Non-pigmented ciliary epithelial cell (primary cell): Measurements from ENCODE around the gene ZDHHC11B.

DNA sequence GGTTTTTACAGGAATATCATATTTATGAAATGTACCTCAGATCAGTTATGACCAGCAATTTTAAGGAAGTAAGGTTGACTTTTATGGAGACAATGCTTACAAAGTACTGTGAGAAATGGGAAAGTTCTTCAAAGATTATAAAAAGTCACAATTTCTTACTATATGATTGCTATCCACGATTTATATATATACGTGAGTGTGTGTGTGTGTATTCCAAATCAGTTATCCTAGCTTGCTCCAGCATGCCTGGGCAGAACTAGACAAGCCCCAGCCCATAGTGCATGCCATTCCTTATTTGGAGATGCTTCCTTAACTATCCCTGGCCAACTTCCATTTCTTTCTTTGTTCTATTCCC lies 77.4 kb upstream of the PLEKHG4B start:
- RRBS, result no CpG with 5 or more reads among the region's 2 CpGs

DNA sequence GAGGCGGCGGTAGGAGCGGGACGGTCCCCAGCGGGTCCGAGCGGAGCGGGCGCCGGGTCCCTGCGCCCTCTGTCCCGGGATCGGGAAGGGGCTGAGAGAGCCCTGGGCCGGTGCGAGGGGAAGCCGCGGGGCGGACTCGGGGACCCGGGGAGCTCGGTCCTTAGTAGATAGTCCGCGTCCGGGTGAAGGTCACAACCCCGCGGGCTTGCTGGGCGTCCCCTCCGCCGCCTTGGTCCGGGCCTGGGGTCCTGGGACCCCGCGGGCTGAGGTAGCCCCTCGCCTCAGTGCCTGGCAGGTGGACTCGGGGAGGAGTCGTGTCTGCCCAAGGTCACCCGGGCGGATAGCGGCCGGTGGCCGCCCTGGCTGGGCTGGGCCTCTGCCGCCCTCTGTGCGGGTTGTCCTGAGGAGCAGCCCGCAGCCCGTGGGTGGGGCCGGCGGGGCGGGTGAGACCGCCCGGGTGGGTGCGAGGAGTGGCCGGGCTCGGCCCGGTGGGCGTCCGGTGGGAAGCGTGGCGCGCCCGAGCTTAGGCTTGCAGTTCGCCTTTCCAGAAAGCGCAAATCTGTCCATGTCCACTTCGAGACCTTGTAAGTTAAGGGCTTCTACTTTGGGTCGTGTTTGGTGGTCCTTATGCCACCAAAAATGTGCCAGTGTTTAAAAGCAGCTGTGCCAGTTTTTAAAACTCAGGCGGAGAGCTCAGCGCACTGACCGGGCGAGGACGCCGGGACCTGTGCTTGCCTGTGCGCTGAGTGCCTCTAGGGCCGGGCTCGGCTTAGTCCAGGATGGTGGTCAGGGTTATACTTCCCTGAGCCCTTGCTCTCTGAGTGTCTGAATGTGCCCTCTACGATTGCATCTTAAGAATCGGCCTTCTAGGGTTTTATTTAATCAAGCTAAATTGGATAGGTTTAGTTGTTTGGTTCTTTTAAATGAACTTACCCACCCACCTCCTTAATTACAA lies 617 bp downstream of the SDHA start:
- RRBS, result 2% methylated on average over 21 of the region's 74 CpGs

GRCh38 chr5:279940-280613 lies 8.6 kb downstream of the PDCD6 start:
- RRBS, result no CpG with 5 or more reads among the region's 14 CpGs

DNA sequence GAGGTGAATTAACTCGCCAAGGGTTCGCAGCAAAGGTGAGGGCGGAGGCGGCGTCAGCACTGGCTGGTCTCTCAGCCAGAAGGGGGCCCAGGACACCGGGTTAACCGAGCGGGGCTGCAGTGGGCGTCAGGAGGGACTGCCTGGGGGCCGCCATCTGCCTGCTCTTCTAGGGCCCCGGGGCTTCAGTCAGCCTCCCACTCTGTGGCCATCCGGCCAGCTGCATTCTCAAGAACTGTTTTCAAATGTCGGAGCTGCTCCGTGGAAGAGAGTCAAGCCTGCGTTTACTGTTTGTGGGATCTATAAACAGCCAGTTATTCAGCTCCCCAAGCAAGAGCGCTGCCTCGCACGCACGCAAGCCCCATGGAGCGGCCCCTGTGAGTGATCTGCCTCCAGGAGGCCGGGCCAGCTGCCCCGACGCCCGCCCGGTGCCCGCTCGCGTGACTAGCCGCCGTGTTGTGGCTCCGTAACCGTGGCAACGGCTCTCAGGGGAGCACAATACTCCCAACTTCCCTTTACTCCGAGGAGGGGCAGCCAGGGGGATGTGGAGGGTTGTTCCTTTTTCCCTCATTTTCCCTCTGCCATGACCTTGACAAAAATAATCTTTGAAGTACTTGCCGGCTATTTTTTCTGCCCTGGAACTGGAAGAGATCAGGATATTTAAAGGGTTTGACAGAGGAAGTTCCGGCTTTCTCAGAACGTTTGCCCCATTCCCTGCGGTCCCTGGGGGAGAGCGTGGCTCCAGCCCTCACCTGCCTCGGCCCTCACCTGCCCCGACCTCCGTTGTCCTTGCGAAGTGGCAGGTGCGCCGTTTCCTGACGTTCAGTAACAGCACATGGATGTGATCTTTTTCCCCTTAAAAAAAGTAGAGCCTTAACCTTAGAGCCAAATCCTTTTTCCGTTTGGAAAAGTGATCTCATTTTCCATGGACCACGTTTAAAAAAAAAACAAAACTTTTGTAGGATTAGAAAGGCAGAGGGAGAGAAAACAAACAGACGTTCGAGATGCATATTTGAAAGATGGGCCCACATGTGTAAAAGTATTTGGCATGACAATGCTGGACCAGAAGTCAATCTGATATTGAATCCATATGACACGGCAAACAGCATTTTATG lies 43.0 kb upstream of the EXOC3 start:
- RRBS, result 5% methylated on average over 9 of the region's 51 CpGs

GRCh38 chr5:461783-462447 lies 18.9 kb downstream of the EXOC3 start:
- RRBS, result no CpG with 5 or more reads among the region's 29 CpGs

DNA sequence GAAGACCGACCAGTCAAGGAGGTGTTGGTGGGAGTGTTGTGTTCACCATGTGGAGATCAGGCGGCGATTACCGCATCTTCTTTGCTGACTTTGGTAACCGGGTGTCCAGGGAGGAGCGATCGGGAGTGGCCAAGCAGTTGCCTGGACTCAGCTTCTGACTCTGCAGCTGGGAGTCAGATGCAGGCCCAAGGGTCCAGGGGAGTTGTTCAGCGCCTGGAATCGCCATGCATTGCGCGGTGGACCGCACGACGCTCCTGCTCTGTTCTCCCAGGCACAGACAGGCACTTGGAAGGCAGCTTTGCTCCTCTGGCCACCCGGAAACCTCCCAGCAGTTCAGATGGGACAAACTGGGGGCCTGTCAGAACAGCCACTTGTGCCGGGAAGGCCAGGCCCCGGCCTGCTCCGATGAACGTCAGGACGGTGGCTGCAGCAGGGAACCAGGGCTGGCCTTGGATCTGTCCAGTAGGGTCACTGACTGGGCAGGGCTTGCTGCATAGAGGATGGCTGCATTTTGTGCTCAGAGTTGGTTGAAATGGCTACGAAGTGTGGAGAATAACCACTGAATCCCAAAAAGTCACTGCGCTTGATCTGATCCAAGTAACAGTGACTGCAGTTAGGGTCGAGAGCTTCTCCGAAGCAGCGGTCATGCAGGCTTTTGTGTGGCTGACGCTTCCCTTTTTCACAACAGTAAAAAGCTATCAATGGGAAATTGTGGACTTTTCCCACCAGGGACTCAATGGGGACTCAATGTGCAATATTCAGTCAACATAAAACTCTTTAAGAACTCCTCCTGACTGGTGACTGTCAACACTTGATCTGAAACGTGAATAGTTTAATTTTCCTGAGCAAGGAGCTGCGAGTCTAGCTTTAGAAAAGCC lies 28.4 kb downstream of the EXOC3 start:
- RRBS, result 80% methylated on average over 6 of the region's 28 CpGs

DNA sequence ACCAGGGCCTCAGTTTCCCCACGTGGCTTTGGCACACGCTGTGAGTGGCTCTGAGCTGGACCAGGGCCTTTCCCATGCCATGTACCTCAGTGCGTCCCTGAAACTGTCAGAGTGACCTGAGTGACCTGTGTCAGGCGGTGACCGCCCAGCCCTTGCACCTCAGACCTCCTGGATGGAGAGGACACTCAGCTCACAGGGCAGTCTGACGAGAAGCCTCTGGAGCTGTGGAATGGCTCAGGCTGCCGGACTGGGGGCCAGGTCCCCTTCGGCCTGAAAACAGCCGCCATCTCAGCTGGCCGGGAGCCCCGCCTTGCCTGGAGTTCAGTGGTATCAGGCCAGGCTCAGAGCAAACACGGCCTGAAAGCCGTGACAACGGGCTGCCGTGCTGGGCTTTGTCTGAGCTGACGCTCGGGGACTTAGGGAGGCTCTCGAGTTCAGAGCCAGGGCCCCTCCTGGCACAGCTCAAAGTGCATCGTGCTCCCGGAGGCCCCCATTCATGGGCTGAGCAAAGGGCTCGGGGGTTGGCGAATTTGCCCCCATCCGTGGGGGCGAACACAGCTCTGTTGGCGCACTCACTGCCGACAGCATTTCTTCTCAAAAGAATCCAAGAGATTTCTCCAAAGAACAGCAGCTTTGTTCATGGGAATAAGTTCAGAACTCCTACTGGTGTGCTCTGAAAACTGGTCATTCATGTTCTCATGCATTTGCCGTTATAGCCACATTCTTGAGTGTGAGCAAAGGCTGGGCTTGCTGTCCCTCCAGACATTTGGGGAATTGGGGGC lies 8.4 kb upstream of the SLC9A3 start:
- RRBS, result 30% methylated on average over 4 of the region's 27 CpGs

DNA sequence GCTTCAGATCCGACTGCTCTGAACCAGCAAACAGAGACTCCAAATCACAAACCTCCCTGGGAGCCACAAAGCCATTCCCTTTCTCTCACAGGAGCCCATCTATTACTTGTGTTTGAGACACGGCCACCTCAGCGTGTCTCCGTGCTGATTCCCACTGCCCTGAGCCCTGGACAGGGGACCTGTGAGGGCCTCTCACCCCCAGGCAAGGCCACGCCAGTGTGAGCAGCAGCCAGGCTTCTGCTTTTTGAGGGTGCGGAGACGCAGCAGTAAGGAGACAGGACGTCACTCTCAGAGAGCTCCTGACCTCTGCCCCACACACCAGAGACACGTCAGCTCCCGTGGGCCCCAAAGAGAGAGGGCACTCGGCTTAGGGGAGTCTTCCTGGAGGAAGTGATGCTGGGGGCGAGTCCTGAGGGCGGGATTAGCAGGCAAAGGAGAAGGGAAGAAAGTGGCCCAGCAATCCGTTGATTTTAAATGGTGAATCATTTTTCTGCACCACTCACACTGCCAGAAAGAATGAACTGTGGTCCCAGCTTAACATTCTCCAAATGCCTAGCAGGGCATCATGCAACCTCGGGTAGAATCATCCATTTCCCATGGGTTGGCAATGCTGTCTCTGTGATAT lies 24.0 kb upstream of the SLC9A3 start:
- RRBS, result no CpG with 5 or more reads among the region's 15 CpGs

DNA sequence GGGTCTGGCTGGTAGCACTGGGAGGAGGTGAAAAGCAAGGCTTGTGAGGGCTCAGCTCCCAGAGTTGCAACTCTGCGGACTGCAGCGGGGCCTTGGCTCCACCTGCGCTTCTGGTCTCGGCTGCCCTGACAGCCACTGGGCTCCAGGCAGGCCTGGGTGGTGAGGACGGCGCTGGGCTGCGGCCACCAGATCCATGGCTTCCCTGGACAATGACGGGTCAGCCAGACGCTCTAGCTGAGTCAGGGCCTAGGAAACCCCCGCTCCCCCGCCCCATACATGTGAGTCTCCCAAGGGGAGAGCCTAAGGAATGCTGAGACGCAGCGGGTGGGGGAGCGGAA lies 31.7 kb upstream of the SLC9A3 start:
- RRBS, result no CpG with 5 or more reads among the region's 14 CpGs

DNA sequence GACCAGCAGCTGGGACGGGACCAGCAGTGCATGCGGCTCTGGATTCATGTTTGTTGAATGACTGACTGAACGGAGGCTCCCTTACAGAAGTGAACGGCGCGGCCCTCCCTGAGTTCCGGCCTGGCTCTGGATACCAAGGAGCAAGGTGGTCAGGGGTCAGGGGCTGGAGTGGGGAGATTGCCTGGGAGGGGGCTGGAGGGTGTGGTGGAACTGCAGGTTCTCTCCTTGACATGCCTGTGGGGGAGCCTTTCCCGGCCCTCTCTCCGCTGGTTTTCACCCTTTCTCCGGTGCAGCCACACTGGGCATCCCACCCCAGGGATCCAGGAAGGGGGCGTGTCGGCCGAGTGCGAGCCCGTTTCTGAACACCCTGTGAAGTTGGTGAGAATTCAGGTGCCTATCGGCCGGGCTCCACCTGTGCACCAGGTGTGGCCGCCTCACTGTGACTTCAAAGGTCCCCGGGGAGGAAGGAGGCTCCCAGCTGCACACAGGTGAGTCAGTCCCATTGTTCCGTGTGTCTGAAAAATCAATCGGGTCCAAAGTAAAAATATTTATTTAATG lies 11.0 kb upstream of the CEP72 start:
- RRBS, result 85% methylated on average over 3 of the region's 21 CpGs

- RRBS, result no CpG with 5 or more reads among the region's 16 CpGs
Observed at GRCh38 chr5:620033-620475, 7.9 kb downstream of the CEP72 start.

DNA sequence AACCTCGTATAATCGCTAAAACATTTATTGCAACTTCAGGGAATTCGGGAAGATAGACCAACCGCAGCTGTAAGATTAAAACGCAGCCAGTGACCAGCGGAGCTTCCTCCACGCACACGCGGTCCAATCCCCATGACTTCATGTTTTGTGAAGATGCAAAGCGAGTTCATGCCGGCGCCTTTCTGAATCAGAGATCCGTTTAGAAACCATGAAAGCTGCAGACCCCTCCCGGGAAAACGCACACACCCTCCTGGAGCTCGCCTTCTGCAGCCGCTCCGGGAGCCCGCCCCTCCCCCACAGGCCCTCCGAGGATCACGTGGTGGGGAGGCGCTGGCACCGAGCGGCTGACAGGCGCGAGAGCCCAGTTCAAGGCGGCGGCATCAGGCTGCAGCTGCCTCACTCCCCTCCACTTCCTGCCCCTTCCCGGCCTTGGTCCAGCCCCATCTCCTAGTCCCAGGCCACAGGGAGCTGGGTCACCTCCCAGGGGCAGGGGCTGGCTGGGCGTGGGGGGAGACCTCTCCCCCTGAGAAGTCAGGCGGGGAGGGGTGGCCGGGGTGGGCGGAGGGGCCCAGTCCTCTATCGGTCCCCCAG lies 2.2 kb downstream of the TPPP start:
- RRBS, result no CpG with 5 or more reads among the region's 34 CpGs

GRCh38 chr5:757529-758638 lies 26.6 kb downstream of the ZDHHC11B start:
- RRBS, result 52% methylated on average over 12 of the region's 31 CpGs

DNA sequence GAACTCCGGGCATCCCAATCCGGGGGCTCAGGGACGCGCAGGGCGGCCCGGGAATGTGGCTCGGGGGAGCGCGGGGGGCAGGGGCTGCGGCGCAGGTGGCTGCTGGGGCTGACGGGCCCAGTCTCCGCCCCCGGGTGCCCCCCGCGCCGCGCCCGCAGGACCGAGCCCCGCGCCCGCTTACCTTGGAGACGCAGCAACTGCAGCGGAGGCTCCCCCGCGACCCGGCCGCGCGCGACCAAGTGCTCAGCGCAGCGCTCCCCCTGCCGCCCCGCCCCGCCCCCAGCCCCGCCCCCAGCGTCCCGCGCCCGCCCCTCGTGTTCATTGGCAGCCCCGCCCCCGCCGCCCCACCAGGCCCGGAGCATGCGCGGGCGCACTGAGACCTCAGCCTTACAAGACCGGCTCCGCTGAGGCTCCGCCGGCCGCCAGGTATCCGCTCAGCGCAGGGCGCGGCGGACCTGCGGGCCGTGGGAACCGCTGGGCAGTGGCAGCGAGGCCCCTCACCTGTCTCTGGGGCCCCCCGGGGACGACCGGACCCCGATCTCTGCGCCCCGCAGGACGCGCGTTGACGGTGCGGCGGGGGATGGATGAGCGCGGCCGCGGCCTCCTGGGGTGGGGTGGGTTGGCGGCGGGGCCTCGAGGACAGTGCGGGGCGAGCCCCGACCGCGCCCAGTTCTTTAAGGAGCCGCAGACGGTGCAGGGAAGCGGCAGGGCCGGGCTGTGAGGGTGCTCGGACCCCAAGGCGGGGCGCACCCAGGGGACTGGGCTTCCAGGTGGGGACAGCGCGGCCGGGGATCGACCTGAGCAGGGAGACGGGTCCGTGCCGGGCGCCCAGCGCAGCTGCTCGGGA lies at the start of gene ZDHHC11B:
ZDHHC11B (minus strand) TSS at position 243 of the 847 bp plus-strand sequence.
- RRBS, result under 1% methylated on average over 19 of the region's 105 CpGs

- RRBS, result 2% methylated on average over 14 of the region's 34 CpGs
Observed at GRCh38 chr5:893106-893517, 428 bp downstream of the TRIP13 start.

- RRBS, result no CpG with 5 or more reads among the region's 53 CpGs
Observed at GRCh38 chr5:912100-913363, 19.8 kb downstream of the TRIP13 start.

DNA sequence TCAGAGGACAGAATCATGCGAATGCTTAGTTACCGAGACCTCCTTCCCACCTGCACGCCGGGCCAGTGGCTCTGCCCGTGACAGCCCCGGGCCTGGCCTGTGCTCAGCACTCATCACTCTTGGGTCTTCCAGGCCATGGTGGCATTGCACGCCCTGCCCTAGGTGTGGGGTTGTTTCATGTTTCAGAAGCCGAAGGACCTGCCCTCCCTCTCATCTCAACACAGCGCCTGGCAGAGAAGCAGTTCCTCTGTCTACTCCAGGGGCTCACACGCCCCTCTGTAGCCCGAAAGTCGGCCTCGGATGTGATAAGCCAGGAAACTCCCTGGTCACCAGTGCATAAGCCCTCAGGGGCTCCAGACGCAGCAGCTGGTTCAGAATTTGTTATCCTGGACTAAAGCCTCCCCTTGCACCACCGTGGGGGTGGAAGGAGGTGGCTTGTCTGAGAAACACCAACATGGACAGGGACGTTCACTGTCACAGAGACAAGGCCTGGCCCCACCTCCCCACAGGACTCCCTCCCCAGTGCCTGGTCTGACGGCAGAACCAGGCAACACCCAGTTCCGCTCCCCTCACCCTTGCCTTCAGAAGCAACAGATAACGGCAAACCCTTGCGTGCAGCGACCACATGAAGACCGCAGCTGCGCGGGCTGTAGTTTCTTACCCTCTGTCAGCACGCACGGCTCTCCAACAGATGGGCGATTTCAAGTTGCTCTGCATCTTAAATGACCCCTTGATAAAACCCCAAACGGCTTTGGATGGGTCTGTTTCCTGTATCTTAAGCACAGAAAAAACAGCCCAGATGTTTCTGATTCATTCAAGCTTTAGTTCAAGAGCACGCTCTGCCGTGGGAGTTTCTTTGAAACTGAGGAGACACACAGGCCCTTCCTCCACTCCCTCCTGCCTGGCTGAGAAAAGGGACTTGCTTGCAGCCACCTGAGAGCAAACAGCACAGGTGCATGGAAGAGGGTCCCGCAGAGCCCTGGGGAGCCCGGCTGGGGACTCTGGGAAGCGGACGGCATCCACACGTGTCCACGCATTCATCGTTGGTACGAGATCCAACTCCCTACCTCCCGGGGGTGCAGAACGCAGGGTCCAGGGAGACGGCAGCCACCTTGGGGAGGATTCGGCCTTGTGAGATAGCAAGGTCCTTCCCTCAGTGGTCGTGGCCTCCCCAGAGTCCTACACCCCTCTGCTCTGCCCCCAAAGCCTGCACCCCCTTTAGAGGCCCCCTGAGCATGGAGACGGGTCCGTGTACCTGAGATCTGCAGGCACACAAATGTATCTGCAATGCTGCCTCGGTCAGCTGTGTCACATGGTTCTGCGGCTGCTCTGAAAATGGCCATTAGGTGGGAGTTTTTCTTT lies 44.7 kb upstream of the NKD2 start:
- RRBS, result 66% methylated on average over 6 of the region's 47 CpGs

- RRBS, result 74% methylated on average over 3 of the region's 9 CpGs
Observed at GRCh38 chr5:964958-965399, 43.6 kb upstream of the NKD2 start.

DNA sequence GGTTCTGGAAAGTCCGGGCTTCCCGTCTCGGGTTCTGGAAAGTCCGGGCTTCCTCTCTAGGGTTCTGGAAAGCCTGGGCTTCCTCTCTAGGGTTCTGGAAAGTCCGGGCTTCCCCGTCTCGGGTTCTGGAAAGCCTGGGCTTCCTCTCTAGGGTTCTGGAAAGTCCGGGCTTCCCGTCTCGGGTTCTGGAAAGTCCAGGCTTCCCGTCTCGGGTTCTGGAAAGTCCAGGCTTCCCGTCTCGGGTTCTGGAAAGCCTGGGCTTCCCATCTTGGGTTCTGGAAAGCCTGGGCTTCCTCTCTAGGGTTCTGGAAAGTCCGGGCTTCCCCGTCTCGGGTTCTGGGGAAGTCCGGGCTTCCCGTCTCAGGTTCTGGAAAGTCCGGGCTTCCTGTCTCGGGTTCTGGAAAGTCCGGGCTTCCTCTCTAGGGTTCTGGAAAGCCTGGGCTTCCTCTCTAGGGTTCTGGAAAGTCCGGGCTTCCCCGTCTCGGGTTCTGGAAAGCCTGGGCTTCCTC lies 29.6 kb downstream of the SLC12A7 start:
- RRBS, result no CpG with 5 or more reads among the region's 25 CpGs

- RRBS, result no CpG with 5 or more reads among the region's 18 CpGs
Observed at GRCh38 chr5:1107540-1108081, 4.3 kb downstream of the SLC12A7 start.